Measurements from ENCODE around the gene EVI2A.

- RRBS: no CpG with 5 or more reads among the region's 5 CpGs
Observed at GRCh38 chr17:29649348-29649850, 26.7 kb upstream of the CORO6 start.

DNA sequence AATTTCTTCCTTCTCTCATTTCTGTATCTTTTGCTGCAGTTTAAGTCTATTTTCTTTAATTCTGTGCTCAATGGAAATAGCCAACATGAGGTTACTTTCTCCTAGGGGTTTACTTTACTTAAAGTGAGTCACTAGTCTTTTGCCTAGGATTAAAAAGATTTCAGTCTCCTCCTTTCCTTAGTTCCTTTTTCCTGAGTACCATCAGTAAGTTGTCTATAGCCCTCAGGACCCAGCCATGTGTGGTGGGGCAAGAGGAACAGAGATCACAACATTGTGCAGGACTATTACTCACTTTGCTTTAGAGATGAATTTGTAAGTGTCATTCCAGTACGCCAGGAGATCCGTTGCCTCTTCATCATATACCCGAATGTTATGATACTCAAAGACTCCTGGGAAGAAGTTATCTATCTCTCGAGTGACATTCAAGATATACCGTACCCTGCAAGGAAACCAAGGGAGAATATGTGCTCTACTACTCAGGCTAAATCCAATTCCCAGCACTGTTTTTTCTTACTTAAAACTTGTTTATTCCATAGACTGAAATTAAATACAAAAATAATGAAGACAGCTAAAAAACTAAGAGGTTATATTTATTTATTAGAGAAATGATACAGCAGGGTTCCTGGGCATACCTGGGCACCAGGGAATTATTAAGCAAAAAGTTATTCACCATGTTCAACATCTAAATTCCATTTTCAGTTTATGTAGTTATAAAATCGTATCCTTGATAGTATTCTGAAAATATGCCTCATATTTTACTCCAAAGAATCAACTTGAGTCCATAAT is 27.8 kb upstream of the CORO6 start:
- RRBS: no CpG with 5 or more reads among the region's 6 CpGs

DNA sequence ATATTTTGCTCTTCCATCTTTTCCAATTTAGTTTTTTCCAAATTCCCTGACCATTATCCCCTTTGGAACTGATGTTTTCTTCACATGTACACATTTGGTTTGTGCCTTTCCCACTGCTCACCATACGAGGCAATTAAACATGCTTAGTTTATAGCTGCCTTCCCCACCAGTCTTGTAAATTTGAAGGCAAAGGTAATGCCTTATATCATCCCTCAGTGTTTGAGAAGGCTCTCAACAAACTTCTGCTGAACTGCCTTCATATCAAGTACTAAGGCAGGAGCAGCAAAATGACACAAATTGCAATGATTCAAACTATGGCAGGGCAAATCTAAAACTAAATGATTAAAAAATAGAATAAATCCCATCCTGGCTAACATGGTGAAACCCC is 12.7 kb downstream of the SSH2 start:
- RRBS: no CpG with 5 or more reads among the region's 1 CpG

DNA sequence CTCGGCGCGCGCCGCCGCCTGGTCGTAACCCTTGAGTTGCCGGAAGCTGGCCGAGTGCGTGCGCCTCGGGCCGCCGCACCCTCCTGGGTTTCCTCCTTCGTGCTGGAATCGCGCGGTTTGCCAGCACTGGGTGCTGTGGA is 118 bp upstream of the SSH2 start:
- RRBS: no CpG with 5 or more reads among the region's 18 CpGs

DNA sequence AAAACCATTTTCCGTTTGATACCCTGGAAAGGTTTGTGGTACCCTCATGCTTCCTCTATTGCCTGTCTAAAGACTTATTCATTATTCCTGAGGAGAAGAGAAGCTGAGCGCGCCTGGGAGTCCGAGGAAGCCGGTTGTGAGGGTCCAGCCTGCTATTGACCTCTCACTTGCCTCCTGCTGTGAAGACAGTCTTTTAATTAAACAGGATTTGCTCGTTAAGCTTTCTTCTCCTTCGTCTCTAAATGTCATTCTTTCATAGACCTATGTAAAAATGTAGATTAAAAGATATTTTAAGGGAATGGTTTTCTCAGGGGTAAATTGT is 678 bp upstream of the SSH2 start:
- RRBS: no CpG with 5 or more reads among the region's 7 CpGs

GRCh38 chr17:30337547-30338114 is 3.8 kb upstream of the TMIGD1 start:
- RRBS: no CpG with 5 or more reads among the region's 3 CpGs

- RRBS: no CpG with 5 or more reads among the region's 26 CpGs
Observed at GRCh38 chr17:30378110-30378625, 559 bp upstream of the CPD start.

GRCh38 chr17:30422506-30423277 is 44.0 kb downstream of the CPD start:
- RRBS: 94% methylated on average over 2 of the region's 5 CpGs

DNA sequence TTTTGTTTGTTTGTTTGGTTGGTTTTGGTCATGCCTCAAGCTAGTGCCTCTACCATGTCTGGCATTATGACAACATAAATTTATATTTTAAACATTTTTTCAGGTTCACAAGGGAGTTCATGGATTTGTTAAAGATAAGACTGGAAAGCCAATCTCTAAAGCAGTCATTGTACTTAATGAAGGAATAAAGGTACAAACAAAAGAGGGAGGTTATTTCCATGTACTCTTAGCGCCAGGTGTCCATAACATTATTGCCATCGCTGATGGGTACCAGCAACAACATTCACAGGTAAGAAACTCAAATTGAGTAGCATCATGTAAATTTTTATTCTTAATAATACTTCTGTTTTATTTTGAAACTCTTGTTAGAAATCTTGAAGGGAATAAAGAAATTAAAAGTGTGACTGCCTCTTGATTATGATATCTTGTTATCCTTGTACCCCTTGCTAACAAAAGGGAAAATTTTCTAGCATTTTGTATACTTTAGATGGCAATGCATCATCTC is 15.4 kb upstream of the GOSR1 start:
- RRBS: no CpG with 5 or more reads among the region's 2 CpGs

- RRBS: no CpG with 5 or more reads among the region's 4 CpGs
Observed at GRCh38 chr17:30550867-30551332, 73.7 kb downstream of the GOSR1 start.

- RRBS: under 1% methylated on average over 7 of the region's 106 CpGs
Observed at GRCh38 chr17:30709173-30710033, 115.1 kb downstream of the CRLF3 start.

GRCh38 chr17:30728355-30729243 is 95.9 kb downstream of the CRLF3 start:
- RRBS: no CpG with 5 or more reads among the region's 15 CpGs

DNA sequence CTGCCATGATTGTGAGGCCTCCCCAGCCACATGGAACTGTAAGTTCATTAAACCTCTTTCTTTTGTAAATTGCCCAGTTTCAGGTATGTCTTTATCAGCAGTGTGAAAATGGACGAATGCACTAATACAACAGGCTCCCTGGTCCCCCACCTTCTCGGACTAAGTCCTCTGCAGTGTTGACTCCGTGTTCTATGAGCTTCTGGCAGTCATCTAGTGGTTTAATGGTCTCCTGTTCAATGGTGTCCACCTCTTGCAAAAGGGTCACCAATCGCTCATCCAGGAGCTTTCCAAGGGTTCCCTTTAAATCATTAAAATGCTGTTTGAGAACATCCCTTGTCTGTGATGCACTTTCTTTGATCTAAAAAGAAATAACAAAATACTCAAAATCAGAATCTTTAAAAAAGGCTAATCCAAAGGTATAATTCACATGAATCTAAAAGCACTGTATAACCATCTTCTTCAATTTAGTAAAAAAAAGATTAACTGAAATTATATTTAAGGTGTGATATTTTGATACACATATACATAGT is 20.7 kb downstream of the CRLF3 start:
- RRBS: no CpG with 5 or more reads among the region's 4 CpGs

DNA sequence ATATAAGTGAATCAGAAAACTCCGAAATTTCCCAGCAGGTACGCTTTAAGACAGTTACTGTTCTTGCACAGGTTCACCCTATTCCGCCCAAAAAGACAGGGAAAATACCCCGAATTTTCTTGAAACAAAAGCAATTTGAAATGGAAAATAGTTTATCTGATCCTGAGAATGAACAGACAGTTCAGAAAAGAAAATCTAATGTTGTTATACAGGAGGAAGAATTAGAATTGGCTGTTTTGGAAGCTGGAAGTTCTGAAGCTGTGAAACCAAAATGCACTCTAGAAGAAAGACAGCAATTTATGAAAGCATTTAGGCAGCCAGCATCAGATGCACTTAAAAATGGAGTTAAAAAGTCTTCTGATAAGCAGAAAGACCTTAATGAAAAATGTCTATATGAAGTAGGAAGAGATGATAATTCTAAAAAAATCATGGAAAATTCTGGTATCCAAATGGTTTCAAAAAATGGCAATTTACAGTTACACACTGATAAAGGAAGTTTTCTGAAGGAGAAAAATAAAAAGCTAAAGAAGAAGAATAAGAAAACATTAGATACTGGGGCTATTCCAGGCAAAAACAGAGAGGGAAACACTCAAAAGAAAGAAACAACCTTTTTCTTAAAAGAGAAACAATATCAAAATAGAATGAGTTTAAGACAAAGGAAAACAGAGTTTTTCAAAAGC is 3.4 kb downstream of the ATAD5 start:
- RRBS: no CpG with 5 or more reads among the region's 4 CpGs

- RRBS: no CpG with 5 or more reads among the region's 6 CpGs
Observed at GRCh38 chr17:30950462-30951122, 20.2 kb upstream of the RNF135 start.

DNA sequence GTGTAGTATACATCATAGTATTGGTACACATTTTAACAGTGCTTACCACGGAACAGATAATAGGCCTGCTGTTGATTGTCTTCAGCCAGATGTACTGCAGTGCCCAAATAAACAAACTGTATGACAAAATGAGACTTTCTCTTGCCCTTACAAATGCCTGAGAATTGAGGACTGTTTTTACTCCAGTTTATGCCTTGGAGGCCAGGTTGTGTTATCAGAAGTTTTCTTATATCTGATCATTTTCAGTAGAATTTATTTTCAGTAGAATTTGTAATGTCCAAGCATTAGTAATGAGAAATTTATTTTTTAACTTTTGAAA is 552 bp downstream of the EVI2A start:
- RRBS: no CpG with 5 or more reads among the region's 1 CpG

GRCh38 chr17:31321240-31322094 is at the start of gene EVI2A:
Gene EVI2A, minus strand, starts transcription at chr17:31321622.
- RRBS: no CpG with 5 or more reads among the region's 9 CpGs

- RRBS: no CpG with 5 or more reads among the region's 3 CpGs
Observed at GRCh38 chr17:31349983-31350469, 28.6 kb upstream of the EVI2A start.

DNA sequence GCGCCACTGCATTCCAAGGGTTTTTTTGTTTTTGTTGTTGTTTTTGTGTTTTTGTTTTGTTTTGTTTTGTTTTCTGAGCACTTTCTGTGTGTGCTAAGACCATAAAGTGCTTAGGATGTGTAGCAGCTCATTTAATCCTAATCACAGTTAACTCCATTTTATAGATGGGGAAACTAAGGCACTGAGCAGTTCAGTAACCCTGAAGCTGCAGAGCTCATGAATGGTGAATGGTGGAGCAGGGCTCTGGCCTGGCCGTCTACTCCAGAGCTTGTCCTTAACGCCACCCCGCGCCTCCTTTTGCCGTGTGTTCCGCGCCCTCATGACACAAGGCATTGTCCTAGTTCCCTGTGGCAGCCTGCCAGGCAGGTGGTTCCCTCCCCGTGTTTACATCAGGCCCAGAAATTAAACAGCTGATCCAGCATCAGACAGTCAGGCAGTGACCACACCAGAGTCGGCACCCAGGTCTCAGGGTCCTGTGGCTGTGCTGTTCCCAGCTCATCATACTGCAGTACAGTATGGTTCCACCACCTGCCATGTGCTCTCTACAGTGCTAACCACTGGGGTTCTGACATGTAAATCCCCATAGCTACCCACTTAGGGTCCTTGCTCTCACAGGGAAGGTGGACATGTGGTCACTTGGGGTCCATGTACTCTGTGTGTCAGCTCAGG is 119.6 kb downstream of the RAB11FIP4 start:
- RRBS: no CpG with 5 or more reads among the region's 10 CpGs